Metastatic Liver Carcinoma in the Adrenal Gland (tissue), 2 donors: Measurements from ENCODE around the genes DAP3 and RIT1.

DNA sequence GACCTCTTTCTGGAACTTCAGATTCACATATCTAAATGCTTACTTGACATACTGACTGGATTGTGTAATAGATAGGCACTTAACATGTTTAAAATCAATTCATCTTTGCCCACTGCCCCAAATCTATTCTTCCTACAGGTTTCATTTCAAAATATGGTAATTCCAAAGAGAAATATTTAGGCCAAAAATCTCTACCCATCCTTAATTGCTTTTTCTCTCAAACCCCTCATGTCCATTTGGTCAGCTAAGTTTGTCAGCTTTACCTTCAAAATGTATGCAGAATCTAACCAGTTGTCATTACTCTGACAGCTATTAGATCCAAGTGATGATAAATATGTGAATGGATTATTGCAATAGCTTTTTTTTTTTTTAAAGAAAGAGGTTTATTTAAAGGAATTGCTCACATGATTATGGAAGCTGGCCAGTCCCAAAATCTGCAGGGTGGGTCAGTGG is 34.5 kb downstream of the ASH1L start:
- PRO-cap, 2 experiments, result no peak in any of the 2 experiments

- PRO-cap, 2 experiments, result no peak in any of the 2 experiments
Measured at GRCh38 chr1:155536004-155536692, 26.5 kb downstream of the ASH1L start.

- PRO-cap, 2 experiments, result no peak in any of the 2 experiments
Measured at GRCh38 chr1:155650567-155651035, 38.0 kb downstream of the YY1AP1 start.

GRCh38 chr1:155688885-155689226 is at the start of gene DAP3:
Gene DAP3, plus strand, starts transcription at chr1:155689091.
- PRO-cap, 2 experiments, result peak in 2 of 2 experiments; most common plus-strand start chr1:155689080 (in 2)

DNA sequence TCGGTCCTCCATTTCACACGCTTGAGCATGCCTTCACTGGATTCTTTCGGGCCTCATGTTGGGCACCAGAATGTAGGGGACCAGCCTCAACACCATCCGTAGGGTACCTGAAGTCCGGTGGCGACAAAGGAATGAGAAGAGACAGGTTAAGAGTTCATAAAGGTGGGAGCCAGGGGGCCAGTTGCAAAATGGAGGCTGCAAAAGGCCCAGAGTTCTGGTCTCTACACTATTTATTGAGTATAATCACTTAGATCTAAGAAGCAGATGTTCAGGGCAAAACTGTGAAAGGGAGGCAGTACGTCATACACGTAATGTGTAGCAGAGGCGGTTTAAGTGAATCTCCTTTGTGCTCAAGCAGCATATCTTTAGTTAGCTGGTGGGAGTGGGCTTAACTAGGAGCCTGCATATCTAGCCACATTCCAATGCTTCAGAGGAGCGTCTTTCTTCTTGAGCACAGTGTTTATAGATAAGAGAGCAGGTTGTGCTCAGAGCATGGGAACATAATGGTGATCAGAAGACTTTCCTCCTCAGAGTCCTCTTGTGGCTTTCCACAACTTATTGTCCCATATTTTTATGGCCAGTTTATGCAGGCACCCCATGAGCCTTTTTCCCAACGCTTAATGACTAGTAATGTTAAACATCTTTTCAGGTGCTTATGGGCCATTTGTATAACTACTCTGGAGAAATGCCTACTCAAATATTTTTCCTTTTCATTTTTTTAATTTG is 10.2 kb downstream of the DAP3 start:
- PRO-cap, 2 experiments, result no peak in any of the 2 experiments

DNA sequence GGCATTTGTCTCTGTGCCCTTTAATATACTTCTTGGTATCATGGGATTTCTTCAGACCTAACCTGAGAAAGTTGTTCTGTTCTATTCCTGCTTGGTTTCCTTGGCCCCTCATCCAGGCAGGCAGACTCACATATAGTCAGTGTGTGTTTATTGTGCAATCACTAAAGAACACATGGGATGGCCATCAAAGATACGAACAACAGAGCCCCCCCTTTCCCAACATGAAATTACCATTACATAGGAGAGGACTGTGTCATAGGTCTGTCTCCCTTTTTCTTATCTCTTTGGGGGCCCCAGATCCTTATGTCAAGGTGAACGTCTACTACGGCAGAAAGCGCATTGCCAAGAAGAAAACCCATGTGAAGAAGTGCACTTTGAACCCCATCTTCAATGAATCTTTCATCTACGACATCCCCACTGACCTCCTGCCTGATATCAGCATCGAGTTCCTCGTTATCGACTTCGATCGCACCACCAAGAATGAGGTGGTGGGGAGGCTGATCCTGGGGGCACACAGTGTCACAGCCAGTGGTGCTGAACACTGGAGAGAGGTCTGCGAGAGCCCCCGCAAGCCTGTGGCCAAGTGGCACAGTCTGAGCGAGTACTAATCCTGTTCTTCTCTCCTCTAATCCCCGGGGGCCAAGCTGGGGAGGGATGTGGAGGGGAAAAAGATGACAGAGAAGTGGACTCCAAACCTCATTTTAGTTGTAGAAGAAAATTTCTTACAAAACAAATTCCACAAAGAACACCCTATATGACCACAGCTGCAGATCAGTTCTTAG is 21.7 kb downstream of the SYT11 start:
- PRO-cap, 2 experiments, result no peak in any of the 2 experiments

DNA sequence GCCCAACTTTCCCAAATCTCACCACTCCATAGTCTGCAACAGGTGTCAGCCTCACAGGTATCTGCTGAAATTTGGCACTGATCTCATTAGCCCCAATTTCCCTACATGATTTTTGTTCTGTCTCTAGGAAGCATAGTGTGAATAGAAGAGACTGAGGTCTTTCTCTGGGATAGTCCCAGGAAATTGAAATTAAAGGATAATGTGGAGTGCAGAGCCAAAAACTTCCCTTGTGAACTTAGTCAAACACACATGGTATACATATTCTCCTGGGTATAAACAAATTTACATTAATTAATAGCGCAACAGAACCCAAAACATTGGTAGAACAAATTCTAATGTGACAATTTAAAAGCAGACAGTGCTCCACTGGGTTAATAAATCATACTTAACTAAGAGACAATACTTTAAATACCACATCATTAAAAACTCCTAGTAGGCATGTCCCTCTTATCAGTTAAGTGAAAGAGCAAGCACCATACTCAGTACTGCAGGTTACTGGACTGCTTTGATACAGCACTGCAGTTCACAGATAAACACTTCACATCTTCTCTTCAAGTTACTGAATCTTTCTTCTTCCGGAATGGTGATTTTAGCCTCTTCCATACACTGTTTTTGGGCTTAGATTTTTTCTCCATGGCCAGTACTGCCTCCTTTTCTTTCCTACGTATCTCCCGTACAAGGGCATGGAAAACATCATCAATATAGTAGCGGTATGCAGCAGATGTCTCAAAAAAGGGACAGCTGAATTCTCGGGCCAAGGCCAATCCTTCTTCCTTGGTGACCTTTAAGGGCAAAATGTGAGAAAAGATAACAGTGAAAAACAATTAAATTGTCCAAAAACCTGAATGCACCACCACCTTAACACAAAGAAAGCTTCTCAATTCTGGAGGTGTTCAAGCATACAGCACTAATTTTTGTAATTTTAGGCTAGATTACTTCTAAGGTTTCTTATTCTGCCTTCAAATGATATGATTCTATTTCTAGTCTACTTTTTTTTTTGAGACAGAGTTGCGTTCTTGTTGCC is 11.0 kb downstream of the RIT1 start:
- PRO-cap, 2 experiments, result no peak in any of the 2 experiments

DNA sequence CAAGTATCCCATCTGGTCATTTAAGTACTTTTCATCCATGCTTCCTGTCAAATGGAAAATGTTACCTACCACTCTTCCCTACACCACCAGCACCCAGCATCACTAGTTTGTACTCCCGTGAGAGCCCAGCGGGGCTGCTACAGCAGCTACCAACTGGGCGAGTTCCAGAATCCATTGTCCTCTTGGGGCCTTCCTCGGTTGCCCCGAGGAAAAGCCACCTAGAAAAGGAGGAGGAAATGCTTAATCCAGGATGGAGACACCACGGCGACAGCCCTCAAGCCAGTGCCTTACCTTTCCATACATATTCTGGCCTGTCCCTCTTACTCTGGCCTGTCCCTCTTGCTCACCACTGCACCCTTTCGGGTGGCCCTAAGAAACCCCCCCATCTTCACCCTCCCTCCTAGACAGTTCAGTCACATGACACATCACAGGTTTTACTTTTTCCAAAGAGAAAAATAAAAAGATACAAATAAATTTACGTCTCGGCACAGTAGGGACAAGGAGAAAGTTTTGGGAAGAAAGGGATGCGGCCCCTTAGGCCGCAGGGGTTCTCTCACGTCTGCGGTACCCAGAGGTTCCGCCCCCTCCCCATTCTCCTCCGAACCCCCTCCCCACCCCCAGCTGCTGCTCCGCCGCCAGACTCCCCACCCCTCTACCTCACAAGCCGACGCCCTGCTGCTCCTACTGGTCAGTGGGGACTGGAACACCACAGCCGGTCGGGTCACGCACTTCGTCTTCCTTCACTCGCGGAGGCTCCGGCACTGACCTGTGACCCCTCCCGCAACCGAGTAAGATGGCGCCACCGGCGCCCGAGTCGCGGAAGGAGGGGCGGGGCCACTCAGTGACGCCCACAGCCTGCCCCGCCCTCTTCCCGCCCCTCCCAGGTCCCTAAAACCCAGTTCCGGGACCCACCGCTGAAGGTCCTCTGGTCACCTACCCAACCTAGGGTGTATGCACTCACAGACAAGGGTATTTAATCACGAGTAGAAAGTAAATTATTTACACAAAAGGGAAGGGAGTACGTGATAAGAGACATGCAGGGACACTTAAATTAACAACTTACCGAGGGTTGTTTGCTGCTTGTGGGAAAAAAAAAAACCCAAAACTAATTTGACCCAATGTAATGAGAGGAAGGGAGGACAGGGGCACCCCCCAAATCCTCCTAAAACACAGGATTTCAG is at the start of gene RIT1:
Gene RIT1, minus strand, starts transcription at position 763 of the 1,181 bp plus-strand sequence.
- PRO-cap, 2 experiments, result peak in 2 of 2 experiments; most common minus-strand start position 786 of the sequence (in 2)

DNA sequence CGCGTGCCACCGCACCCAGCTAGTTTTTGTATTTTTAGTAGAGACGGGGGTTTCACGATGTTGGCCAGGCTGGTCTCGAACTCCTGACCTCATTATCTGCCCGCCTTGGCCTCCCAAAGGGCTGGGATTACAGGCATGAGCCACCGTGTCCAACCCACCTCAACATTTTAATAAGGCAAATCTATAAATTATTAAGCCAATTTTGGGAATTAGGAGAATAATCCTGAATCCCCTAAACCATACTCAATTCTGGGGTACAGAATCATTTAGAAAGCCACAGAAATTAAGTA is 11.1 kb upstream of the RIT1 start:
- PRO-cap, 2 experiments, result no peak in any of the 2 experiments

DNA sequence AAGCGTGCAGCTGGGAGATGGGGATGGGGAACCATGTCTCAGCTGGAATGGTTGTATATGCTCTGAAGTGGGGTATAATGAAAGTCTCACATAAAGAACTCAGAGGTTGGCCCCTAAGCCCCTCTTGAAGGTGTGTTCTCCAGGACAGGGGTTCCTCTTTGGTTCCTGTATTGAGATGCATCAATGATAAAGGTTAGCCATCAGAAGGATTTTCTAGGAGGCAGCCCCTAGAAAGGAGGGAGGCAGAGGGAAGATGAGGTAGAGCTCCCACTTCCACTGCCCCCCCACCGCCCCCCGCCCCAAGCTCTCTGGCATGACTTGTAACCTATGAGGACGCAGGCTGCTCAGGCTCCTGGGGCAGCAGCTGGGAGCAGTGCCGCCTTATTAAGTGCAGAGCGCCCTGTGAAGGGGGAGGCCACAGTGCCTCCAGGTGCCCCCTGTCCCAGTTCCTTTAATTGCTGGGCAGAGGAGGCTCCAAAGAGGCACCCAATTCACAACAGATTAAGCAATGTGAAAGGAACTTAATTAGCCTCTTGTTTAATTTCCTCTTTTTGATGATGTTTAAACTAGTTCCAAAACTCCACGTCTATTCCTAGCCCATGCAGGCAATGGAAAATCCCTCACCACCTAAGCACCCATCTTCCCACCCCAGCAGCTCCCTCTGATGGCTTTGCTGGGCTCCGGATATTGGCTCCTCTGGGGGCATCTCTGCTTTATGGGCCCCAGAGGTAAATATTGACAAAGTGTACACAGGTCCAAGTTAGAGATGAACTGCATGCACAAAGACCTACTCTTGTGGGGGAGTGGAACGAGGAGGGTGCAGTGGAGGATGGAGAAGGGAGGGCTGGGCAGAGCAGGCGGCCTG is 3.0 kb downstream of the RXFP4 start:
- PRO-cap, 2 experiments, result no peak in any of the 2 experiments

DNA sequence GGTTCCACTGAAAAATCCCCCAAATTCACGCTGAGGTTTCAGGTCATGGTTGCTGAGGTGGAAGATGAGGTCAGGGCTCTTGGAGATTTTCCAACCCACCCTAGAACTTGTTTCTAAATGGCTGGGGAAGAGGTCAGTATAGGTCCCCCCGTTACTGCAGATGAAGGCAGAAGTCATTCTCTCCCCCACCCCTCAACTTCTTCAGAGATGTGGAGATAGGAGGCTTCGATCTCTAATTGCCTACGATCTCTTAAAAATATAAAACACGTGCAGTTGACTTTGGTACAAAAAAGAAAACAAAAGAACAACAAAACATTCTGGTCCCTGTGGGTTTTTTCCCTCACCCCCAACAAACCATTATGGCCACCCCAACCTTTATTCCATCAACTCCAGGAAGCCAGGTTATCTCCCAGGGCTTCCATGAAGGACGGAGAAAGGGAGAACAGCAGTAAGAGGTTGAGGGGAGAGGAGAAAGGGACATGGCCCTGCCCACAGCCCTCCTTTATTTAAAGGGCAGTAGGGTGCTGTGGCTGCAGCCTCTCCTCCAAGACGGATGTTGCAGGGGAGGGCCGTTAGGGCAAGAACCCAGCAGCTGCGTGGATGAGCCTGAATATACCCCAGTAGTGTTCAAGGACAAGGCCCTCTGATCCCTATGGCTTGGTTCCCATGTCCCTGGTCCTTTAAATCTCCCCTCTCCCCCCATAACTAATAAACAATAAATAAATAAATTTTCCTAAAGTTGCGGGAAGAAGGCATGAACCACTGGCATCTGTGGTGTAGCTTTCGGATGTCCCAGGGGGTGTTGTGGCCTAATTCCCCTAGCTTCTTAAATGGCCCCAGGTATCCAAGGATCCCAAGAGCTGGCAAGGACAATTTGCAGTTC is 5.8 kb downstream of the RXFP4 start:
- PRO-cap, 2 experiments, result no peak in any of the 2 experiments

GRCh38 chr1:155973767-155974356 is 4.5 kb downstream of the ARHGEF2 start:
- PRO-cap, 2 experiments, result no peak in any of the 2 experiments

DNA sequence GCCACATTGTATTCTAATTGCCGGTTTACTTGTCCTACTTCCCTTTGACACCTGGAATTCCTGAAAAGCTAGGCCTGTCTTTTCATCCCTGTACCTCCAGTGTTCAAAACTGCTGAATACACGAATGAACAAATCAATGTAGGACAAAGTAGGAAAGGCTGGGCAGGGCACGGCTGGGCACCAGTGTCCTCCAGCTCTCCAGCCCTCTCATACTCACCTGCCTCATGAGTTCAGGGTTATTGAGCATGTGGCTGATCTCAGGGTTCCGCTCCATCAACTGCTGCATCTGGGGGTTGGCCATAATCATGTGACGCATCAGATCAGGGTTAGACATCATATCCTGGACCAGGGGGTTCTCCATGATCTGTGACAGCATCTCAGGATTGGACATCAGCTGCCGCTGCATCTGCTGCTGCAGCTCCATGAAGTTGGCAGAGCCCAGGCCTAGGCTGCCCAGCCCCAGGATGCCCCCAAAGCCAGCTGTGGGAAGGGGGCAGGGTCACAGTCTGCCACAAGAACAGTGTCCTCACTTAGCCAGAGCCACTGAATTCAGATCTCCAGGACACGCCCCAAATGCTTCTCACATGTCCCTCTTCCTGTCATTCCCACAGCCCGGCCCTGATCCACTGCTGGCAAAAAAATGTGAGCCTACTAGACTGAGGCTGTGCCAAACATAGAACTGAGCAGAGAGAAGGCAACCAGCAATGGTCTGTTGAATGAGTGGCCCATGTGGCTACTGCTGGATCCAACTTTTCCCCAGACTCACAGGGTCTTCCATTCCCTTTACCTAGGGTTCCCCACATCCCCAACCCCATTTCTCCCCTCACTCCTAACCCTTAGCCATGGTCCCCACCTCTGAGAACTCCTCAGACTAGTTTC is 3.3 kb downstream of the UBQLN4 start:
- PRO-cap, 2 experiments, result no peak in any of the 2 experiments

DNA sequence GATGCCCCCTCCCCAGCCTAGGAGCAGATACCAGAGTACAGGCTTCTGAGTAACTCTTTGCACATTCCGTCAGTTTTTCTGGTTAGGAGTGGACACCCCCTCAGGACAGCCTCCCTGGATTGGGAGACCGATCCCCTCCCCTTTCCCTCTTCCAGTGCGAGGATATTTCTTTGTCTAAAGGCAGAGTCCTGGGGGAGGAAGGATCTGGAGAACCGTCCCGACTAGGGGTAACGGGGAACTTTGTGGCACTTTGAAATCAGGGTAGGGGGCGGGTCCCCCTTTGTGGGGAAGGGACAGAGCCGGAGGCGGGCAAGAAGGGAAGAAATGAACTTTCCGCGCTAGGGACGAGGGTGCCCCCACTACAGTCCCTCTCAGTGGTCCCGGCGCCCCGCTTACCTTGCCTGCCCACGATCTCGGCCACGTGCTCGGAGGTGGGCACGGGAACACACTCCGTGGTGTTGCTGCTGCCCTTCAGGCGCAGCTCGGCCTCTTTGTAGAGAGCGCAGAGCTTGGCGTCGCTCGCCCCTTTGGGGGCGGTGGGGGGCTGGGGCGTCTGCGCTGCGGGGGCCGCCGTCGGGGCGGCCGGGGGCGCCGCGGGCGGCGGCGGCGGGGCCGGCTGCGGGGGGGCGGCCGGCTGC is 997 bp downstream of the MEX3A start:
- PRO-cap, 2 experiments, result no peak in any of the 2 experiments

DNA sequence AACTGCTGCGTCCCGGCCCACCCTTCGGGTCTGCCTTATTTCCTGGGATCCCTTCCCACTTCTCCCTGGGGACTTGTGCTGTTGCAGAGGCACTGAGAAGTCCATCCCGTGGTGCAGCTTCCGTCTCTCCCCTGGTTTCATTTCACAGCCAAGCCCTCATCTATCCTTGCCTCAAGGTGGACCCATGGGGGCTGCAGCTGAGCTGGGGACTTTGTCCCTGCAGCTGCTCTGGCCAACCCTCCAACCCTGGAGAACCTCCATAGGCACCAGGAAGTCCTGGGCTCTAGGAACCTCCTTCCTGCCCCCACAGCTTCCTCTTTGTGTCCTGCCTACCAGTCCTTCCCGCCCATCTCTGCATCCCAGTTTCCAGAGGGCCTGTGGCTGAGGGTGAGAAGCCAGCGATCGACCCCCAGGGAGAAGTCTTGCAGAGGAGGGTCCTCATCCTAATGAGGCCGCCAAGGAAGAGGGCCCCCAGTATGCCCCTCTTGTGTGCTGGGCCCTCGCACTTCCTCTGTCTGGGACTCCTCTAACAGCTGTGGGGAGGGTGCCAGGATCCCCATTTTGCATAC is 11.5 kb upstream of the LMNA start:
- PRO-cap, 2 experiments, result no peak in any of the 2 experiments

DNA sequence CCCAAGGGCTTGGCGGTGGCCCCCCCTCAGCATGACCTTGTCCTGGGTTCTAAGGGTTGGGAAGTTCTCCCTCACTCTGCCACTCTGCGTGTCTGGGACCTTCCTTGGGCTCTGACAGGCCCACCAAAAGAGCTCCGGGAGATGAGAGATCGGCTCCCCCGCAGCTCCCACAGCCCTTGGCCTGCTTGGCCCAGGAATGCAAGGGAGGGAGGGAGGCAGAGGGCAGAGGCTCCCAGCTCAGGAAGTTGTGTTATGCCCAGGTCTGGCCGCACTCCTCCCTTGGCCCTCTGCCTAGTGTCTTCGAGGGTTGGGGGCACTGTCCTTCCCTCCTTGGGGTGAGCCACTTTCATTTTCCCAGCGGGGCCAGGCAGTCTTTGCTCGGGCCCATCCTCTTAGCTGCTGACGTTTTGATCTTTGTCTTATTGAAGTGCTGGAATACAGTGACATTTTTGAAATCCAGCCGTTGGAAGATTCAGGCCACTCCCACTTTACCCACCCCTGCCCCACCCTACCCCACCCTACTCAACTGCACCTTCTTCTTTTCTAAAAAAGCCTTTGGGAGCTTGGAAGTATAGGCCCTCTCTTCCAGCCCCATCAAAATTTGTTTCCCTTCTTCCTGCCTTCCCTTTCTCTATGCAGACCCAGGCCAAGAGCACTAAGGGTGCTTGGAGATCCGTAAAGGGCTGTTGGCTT is 1.5 kb downstream of the LMNA start:
- PRO-cap, 2 experiments, result peak in 2 of 2 experiments; most common plus-strand start position 343 of the sequence (in 1); most common minus-strand start position 178 of the sequence (in 1)

DNA sequence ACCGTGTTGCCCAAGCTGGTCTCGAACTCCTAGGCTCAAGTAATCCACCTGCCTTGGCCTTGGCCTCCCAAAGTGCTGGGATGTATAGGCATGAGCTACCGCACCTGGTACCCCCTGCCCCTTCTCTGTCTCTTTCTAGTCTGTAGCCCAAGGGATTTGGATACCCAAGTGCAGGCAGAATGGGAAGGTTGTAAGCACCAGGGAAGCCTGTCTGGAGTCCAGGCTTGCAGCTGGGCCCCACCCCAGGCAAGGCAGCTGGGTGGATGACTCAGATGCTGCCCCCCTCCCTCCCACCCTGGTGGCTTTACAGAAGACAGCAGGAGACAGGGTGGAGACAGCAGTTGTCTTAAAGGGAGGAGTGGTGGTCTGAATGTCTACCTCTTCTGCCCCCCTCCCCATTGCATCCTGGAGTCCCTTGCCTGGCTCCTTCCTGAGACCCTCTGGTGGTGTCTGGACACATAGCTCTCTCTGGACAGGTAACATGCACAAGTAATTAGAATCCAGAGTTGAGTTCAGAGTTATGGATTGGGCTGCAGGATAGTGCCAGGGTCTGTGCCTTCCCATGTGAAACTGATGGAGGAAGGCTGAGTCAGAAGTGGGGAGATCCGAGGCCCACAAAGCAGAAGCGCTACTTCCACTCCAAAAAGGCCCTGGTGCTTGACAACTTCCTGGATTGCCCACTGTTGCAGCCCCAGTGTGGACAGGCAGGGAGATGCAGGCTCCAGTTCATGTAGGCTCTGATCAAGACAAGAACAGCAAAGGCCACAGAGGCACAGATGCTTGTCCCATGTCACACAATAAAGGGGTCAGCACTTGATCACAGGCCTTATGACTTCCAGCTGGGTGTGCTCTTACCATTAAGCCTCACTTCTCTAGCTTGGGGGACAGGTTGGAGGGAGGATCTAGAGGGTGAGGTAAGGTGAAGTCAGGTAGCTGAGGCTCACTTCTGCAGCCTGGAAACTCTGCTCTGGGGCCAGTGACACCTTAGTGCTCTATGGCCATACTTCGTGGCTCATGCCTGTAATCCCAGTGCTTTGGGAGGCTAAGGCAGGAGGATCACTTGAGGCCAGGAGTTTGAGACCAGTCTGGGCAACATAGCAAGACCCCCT is 5.3 kb downstream of the LMNA start:
- PRO-cap, 2 experiments, result peak in 1 of 2 experiments; most common plus-strand start position 316 of the sequence (in 1)

DNA sequence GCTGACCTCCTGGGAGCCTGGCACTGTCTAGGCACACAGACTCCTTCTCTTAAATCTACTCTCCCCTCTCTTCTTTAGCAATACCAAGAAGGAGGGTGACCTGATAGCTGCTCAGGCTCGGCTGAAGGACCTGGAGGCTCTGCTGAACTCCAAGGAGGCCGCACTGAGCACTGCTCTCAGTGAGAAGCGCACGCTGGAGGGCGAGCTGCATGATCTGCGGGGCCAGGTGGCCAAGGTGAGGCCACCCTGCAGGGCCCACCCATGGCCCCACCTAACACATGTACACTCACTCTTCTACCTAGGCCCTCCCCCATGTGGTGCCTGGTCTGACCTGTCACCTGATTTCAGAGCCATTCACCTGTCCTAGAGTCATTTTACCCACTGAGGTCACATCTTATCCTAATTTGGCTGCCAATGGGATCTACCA is 16.0 kb downstream of the LMNA start:
- PRO-cap, 2 experiments, result no peak in any of the 2 experiments

DNA sequence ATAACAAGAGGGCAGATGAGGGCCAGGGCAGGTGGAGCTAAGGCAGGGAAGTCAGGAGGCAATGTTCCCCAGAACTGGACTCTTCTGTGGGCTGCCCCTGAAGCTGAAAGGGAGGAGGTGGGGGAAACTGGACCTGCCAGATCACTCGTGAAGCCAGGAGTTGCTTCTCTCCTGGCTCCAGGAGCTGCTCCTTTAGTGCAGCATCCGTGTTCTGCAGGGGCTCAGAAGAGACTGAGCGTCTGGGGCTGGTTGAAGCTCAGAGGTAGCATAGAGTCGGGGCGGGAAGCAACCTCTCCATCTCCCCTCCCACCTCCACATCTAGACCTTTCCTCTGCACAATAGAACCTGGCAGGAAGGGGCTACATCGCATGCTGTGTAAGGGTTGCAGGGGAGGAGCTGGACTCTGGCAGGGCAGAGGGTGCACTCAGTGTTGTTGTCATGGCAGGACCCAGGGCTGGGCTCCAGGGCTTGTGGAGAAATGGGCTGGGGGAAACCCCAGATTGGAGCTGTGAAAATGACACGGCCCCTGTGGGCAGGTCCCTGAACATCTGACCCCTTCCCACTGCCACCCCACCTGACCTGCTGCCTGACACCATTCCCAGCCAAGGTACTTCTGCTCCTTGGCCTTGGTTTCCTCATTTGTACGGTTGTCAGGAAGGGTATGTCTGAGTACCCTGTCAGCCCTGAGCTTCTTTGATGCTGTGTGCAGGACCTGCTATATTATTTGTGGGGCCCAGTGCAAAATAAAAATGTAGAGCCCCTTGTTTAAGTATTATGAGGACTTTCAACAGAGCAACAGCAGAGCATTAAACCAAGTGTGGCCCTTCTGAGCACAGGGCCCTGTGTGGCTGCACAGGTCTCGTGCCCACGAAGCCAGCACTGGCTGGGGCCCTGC is 2.7 kb upstream of the SEMA4A start:
- PRO-cap, 2 experiments, result no peak in any of the 2 experiments

DNA sequence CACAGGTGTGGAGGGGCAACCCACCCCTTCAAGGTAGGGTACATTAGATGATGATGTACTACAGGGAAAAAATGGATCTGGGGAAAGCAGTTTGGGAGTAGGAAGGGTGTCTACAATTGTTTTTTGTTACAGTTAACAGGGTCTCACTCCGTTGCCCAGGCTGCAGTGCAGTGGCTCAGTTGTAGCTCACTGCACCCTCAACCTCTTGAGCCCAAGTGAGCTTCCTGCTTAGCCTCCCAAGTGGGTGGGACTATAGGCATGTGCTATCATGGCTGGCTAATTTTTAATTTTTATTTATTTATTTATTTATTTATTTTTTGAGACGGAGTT is 11.5 kb upstream of the SLC25A44 start:
- PRO-cap, 2 experiments, result peak in 1 of 2 experiments; most common minus-strand start position 213 of the sequence (in 1)